ENCODE data around the gene RBMY1J.

DNA sequence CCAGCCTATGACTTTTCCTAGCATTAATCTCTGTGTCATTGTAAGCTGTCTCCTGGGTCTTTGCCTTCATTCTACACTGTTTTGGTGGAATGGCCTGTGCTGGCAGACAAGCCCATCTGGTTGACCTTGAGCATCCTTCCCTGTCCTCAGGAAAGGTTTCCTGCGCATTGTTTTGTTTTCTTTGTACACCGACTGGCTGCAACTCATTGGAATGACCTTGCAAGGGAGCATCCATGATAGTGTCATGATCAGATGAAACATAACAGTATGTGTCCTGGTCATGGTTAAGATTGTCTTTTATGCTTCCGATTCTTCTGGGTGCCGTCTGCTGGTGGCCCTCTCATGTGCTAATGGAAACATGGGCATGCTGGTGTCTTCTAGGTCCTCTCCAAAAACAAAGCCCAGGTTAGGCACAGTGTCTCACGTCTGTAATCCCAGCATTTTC, 410.6 kb upstream of the AMELY start:
- RRBS, result no CpG with 5 or more reads among the region's 5 CpGs

DNA sequence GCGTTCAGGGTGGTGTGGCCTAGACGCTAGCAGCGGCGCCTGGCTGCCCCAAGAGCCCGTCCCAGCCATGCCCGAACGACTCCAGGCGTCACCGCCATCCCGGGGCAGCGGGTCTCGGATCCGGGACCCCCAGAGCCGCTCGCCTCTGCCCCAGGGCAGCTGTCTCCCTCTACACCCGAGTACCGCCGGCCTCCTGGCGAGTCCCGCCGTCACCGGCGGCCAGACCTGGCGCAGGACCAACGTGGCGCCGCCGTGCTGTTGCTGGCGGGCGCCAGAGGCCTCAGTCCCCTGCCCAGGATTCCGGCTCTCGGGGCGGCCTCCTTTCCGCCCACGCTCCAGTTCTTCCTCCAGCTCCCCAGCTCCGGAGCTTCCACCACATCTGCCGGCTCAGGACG, 565.3 kb downstream of the TSPY10 start:
- RRBS, result 62% methylated on average over 5 of the region's 38 CpGs

DNA sequence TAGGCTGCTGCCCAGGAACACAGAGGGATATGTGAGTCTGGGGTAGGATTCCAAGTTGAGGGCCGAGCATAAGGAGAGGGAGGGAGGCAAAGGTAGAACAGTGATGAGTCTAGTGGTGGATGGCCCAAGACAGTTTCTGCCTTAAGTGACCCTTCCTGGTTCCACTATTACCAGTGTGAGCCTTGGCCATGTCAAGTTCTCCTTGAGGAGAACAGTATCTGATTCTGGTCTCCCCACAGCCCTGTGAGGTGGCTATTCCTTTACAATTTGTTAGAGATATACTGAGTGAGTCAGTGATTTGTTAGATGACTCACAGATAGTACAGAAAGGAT, 1519.6 kb downstream of the TSPY10 start:
- RRBS, result no CpG with 5 or more reads among the region's 1 CpG

DNA sequence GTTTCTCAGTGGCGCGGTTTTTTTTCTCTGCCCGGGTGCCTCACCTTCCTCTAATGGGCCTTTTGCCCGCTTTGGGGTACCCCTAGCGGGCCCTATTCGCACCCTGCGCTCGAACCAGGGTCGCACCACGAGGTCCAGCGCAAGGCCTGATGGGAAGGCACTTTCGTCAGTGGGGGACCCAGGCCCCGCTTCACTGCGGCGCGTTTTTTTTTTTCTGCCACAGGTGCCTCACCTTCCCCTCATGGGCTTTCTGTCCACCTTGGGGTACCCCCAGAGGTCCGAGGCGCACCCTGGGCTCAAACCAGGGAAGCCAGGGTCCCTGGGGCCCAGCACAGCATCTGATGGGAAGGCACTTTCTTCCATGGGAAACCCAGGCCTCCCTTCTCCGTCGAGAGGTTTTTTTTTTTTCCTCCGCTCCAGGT, 1571.1 kb downstream of the TSPY10 start:
- RRBS, result no CpG with 5 or more reads among the region's 21 CpGs

GRCh38 chrY:11116912-11117353, 1584.1 kb upstream of the USP9Y start:
- RRBS, result no CpG with 5 or more reads among the region's 5 CpGs

GRCh38 chrY:13388547-13388799, 91.4 kb downstream of the UTY start:
- RRBS, result no CpG with 5 or more reads among the region's 1 CpG

GRCh38 chrY:14522217-14522989, 1.9 kb upstream of the NLGN4Y start:
- RRBS, result no CpG with 5 or more reads among the region's 19 CpGs

DNA sequence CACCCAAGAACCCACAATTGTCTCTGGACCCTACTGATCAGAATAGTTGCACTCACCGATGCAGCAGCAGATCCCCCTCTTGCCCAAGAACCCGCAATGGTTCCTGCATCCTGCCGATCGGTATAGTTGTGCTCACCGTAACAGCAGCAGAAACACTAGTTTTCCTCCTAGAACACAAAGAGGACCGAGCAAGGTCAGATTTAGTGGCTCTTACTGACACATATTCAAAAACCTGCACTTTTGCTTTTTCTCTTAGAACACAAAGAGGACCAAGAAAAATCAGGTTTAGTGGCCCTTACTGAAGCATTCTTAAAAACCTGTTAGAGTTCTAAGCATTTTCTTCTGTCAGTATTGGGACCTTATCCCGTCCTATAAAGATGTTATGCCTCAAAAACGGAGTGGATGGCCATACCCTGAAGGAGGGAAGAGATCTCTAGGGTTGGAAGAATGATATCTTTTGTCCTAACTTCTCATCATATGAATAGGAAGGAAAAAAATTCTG, 334.1 kb upstream of the HSFY2 start:
- RRBS, result no CpG with 5 or more reads among the region's 8 CpGs

- RRBS, result no CpG with 5 or more reads among the region's 32 CpGs
These were observed at the start of gene RBMY1J for GRCh38 chrY:22403052-22403540. RBMY1J (plus strand) TSS chrY:22403410.

All from NB4 (cell line).